Neuron (in vitro differentiated cells): ENCODE data around the genes C16orf92, CORO1A, SEPHS2 and ITGAL.

- PRO-cap, result no peak
These were observed 3.6 kb downstream of the KCTD13 start for GRCh38 chr16:29922426-29922906.

GRCh38 chr16:29972653-29973068 is 1.0 kb upstream of the TAOK2 start:
- PRO-cap, result no peak

DNA sequence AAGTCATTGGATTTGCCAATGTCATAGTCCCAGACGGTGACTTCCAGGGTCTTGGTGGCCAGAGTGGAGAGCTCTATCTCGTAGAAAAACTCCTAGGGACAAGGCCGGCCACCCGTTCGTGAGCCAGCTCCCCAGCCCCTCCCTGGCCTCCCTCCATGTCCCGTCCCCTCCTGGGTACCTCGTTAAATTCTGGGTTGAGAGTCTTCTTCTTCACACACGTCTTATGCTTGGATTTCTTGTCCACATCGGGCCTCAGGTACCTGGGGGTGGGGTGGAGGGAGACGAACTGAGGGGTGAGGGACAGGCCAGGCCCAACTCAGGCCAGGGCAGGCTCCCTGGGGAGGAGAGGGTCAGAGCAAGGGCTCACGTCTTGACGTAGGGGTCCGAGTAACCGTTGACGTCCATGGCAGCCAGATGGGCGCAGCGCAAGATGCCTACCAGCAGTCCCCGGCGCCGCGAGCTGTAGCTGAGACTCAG is 4.4 kb downstream of the DOC2A start:
- PRO-cap, result no peak

DNA sequence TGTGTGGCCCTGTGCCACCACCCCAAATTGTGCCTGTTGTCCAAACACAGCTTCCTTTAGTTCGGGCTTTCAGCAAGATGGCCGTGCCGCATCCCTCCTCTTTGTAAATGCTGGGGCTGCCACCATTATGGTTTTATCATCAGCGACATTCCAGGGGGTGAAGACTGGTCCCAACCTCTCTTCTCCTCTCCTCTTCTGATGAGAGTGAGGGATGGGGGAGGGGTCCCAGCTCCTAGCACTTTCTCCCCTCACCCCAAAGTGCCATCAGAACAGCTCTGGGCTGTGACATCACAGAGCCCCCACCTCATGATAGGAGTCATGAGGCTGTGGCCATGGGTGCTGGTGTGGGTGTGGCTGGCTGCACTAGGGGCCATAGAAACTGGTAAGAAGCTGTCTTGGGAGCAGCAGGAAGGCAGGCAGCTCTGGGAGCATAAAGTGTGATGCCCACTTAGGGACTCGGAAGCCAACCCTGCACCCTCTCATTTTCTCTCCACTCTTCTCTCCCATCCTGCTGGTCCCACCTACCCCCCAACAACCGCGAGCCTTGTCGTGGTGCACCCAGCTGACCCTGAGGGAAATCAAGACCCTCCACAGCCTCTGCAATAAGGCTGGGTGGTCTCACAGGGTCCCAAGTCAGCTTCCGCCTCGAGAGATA is at the start of gene C16orf92:
Gene C16orf92 (plus strand): TSS at position 176 of the 655 bp plus-strand sequence.
- PRO-cap, result no peak

- PRO-cap, result no peak
These were observed 4.5 kb downstream of the ALDOA start for GRCh38 chr16:30069780-30070749.

GRCh38 chr16:30095201-30095816 is 704 bp downstream of the YPEL3 start:
- PRO-cap, result bidirectional peak, plus-strand start at chr16:30095735, minus-strand start at chr16:30095516

DNA sequence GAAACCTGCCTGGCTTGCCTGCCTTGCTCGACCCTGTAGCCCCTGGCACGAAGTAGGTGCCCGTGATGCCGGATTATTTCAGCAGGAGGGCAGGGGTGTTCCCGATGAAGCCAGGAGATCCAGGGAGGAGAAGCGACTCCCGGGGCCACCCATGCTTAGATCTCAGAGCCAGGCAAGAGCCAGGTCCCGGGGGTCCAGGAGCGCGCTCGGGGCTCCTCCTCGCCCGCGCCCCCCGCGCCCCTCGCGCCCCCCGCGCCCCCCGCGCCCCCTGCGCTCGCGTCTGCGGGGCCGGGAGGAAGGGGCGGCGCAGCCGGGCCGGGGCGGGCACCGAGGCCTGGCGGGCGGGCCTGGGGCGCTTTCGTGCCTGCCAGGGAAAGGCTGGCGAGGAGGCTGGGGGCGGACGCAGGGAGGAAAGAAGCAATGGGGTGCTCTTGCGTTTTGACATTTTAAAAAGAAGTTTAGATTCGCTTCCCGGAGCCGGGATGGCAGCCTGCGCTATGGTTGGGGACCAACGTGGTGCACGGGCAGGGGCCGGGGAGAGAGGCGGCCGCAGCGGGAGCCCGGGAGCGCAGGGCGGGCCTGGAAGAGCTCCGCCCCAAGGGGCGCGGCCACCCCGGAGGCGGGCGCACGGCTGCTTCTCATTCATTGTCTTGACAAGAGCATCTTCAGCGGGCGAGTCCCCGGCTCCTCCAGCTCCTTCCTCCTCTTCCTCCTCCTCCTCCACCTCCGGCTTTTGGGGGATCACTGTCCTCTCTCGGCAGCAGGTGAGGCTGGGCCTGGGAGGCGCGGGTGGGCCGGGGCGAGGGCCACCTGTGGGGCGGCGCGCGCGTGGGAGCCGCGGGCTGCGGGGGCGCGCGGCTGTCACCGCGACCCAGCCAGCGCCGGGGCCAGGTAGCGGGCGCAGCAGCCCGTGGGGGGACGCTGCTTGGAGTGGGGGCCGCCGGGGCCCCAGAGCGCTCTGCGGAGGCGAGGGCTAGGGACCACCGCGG is at the start of gene CORO1A:
Gene CORO1A (plus strand): TSS at position 641 of the 989 bp plus-strand sequence.
- PRO-cap, result bidirectional peak, plus-strand start at position 165 of the sequence, minus-strand start outside the sequence; bidirectional peak, plus-strand start at position 645 of the sequence, minus-strand start at position 545 of the sequence

DNA sequence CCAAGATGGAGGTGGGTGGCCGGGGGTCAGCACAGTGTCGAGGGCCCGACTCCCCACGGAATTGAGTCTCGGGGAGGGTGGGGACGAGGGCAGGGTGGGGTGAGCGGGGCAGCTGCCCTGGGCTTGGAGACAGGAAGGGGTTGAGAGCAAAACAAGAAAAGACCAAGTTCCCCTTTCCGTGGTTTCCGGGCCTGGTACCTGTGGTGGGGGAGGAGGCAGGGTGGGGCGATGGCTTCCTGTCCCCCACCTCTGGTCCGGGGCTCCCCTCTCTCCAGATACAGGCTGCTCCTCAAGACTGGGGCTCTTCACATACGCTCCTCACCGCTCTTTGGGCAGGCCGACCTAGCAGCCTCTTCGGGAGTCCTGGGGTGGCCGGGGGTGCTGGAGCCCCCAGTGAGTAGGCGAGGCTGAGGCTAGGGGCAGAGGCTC is 563 bp downstream of the CORO1A start:
- PRO-cap, result no peak

- PRO-cap, result bidirectional peak, plus-strand start at chr16:30334724, minus-strand start at chr16:30334600
These were observed 20.8 kb downstream of the CD2BP2 start for GRCh38 chr16:30334270-30334654.

- PRO-cap, result no peak
These were observed 4.2 kb downstream of the CD2BP2 start for GRCh38 chr16:30350503-30351810.

GRCh38 chr16:30444948-30445962 is at the start of gene SEPHS2:
Gene SEPHS2, minus strand, starts transcription at chr16:30445874.
- PRO-cap, result bidirectional peak, plus-strand start at chr16:30445558, minus-strand start at chr16:30445517; bidirectional peak, plus-strand start at chr16:30446002, minus-strand start at chr16:30445874

GRCh38 chr16:30472457-30473048 is at the start of gene ITGAL:
Gene ITGAL, plus strand, starts transcription at chr16:30472742.
- PRO-cap, result no peak

DNA sequence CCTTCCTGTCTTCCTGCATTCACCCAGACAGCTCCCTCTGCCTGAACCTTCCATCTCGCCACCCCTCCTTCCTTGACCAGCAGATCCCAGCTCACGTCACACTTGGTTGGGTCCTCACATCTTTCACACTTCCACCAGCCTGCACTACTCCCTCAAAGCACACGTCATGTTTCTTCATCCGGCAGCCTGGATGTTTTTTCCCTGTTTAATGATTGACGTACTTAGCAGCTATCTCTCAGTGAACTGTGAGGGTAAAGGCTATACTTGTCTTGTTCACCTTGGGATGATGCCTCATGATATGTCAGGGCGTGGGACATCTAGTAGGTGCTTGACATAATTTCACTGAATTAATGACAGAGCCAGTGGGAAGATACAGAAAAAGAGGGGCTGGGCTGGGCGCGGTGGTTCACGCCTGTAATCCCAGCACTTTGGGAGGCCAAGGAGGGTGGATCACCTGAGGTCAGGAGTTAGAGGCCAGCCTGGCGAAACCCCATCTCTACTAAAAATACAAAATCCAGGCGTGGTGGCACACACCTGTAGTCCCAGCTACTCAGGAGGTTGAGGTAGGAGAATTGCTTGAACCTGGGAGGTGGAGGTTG is 4.0 kb downstream of the ZNF768 start:
- PRO-cap, result no peak

GRCh38 chr16:30541848-30542428 is 7.3 kb upstream of the ZNF747 start:
- PRO-cap, result no peak

GRCh38 chr16:30570597-30571313 is 759 bp downstream of the ZNF688 start:
- PRO-cap, result unidirectional peak, plus-strand start at chr16:30570784; bidirectional peak, plus-strand start at chr16:30571074, minus-strand start at chr16:30571109

DNA sequence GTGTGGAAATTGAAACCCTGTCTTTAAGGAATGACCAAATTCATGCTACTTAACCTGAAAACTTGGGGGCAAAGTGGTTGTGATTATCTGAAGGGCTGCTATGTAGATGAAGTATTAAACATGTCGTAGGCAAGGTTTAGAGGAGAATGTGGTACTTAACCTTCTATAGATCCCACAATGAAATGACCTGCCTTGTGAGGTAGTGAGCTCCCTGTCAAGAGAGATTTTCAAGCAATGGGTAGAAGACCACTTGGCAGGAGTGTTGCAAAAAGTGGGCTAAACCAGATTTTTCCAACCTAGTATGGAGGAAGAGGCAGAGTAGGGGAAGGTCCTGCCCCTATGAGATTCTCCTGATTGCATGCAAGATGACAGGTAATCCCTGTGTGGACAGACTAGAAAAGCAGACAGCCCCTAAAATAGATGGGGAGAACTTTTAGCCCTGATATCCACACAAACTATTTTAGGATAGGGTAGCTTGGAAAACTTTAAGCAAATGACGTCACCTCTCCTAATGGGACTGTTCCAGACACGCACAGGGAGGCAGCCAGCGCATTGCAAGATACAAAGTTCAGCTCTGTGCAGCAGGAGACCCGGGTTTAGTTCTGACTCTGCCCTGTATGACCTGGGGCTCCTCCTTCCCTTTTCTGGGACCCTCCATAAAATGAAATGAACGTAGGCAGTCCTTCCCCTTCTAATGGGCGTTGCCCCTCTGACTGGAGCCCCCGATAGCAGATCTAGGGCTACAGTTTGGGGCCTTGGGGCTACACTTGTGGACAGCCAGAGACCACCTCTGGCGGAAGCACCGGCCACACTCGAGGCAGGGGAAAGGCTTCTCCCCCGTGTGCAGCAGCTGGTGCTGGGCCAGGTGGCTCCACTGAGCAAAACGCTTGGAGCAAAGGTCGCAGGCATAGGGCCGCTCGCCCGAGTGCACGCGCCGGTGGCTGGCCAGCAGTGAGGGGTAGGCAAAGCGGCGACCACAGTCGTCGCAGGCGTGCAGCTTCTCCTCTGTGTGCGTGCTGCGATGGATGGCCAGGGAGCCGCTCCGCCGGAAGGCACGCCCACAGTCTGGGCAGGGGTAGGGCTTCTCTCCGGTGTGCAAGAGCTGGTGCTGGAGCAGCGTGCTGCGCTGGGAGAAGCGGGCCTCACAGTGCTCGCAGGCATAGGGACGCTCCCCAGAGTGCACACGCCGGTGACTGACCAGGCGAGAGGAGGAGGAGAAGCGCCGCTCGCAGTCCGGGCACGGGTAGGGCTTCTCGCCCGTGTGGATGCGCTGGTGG is 6.2 kb downstream of the ZNF689 start:
- PRO-cap, result no peak

DNA sequence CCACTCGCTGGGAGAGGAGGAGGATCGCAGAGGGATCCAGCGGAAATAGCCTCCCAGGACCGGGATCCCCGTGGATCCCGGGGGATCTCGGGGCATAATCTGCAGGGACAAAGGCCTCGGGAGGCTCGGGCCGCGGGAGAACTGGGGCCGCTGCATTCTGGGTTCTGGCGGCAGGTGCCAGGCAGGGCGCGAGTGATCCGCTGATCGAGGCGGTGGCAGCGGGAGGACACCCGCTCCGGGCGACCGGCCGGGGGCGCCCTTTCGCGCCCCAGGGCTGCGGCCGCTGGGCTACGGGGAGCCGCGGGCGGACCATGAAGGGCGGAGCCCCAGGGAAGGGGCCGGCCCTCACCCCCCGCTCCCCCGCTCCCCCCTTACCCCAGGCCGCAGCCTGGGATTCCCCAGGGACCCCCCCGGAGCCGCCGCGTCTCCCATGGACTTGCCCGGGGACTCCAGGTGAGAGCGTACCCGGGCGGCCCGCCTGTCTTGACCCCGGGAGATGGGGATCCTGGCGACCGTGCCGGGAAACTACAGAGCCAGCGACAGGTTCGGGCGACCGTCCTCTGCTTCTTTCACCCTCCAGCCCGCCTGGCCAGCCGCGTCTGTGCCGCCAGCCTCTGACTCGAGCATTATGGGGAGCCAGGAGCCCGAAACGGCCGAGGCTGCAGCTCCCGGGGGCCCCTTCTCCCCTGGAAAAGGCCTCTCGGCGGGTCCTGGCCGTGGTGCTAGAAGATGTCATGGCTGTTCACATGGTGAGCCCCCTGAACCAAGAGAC is 642 bp downstream of the PRR14 start:
- PRO-cap, result bidirectional peak, plus-strand start at position 286 of the sequence, minus-strand start at position 313 of the sequence; bidirectional peak, plus-strand start at position 511 of the sequence, minus-strand start at position 603 of the sequence; unidirectional peak, minus-strand start at position 736 of the sequence

- PRO-cap, result unidirectional peak, plus-strand start at chr16:30657653; bidirectional peak, plus-strand start at chr16:30657921, minus-strand start at chr16:30657896; unidirectional peak, minus-strand start at chr16:30658050; bidirectional peak, plus-strand start at chr16:30658439, minus-strand start at chr16:30658113
These were observed 783 bp upstream of the FBRS start for GRCh38 chr16:30657052-30658244.

- PRO-cap, result no peak
These were observed 5.0 kb downstream of the BCL7C start for GRCh38 chr16:30888749-30889309.

GRCh38 chr16:30947291-30947782 is 1.5 kb upstream of the ORAI3 start:
- PRO-cap, result no peak